Measurements from ENCODE around the gene DNAH17.

GRCh38 chr17:78415989-78416731, 37.7 kb downstream of the PGS1 start:
- PRO-cap: no peak

- PRO-cap: bidirectional peak, plus-strand start at chr17:78493790, minus-strand start at chr17:78493493
Measured at GRCh38 chr17:78493319-78493881, 83.8 kb downstream of the DNAH17 start.

GRCh38 chr17:78577208-78577599, at the start of gene DNAH17:
Gene DNAH17 (minus strand): TSS chr17:78577396.
- PRO-cap: no peak

- PRO-cap: no peak
Measured at GRCh38 chr17:78666608-78667201, 89.5 kb upstream of the DNAH17 start.

DNA sequence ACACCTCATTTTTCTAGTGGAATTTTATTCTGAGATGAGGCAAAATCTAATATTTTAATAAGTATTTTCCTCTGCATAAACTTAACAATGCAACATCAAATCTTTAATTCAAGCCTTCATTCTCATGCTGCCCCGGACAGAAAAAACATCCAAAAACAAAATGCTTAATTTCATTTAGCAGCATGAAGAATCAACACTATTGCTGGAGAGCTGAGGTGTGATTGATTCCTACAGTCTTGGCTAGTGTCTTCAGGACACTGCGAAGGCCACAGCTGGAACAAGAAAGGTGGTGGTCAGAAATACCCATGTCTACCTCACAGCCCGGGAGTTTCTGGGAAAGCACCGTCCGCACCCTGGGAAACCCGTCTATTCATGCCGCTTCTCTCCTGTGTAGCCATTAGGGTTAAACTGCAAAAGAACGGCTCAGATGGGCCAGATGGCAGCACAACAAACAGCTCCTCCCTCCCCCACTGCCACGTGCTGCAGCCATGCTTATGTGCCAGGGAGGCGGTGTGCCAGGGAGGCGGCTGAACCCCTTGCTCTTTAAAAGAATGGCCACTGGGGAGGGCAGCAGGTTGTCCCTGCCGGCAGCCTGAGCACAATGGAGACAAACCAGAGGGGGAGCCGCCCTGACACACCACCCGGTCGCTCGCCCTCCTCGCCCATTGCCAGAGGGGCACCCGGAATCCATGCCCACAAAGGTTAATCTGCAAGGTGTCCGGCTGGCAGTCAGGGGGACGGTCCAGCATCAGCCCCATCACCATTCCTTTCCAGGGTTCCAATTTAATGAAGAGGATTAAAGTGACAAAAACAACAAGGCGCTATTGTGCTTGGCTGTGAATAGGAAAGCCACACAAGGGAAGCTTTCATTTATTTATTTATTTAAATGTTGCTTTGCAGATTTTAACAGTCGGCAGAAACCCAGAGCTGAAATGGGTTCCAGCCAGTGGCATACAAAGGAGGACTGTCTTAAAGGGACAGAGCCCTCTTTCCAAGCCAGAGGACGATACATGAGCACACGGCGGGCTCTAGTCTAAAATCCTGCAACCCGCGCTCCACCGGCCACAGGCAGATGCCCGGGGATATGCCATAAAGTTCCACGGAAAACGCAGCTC, 65.1 kb downstream of the CYTH1 start:
- PRO-cap: no peak

GRCh38 chr17:78726798-78727537, 55.1 kb downstream of the CYTH1 start:
- PRO-cap: no peak

DNA sequence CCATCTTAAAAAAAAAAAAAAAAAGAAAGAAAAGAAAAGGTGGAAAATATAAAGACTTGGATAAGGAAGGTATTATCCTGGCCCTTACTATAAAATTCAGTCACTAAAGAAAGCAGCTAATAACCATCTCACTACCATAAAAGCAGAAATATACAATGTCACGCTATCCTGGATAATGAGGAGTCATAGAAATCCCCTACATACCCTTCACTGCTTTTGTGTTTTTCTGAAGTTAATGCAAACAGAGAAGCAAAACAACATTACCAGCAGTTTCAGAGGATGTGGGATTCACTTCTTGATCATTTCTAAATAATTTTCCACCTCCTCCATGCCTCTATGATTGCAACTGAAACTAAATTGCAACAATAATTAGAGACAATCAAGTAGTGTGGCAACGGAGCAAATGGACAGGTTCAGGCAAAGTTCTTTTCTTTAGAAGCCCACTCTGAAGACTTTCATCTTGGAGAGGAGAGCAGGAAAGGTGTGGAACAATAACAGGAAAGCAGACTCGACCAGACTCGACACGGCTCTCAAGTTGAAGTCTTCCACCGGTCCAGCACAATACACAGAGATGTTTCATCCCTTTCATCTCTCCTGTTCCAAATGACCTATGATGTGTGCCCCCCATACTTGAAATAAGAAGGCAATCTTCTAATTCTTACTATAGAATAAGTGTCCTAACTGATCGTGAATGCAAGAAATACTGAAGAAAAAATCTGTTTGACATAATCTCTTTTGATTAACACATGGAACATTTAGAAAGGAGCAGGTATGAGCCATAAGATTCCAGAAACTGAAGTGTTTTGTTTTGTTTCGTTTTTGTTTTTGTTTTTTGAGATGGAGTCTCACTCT, 10.1 kb downstream of the CYTH1 start:
- PRO-cap: no peak

GRCh38 chr17:78774342-78775537, 7.3 kb downstream of the CYTH1 start:
- PRO-cap: no peak

DNA sequence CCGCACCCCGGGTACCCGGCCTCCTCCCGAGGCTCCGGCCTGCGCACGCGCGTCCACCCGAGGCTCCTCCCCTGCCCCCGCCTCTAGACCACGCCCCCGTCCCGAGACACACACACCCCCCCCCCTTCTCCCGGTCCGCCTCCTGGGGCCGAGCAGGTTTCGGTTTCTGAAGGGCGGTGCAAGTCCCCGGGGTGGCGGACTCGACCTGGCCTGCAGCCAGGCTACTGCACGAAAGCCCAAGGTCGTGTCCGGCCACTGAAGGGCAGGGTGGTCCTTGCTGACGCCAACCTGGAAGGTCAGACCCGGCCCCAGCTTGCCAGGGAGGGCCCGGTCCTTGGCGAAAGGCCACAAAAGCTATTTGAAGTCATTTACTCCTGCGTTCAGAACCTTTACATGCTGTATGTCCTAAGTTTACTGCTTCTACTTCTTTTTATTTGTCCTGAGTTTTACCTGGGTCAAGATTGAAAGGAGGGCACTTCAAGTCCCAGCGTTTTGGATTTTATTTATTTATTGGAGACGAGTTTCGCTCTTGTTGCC, 428 bp upstream of the CYTH1 start:
- PRO-cap: bidirectional peak, plus-strand start at position 155 of the sequence, minus-strand start outside the sequence

- PRO-cap: no peak
Measured at GRCh38 chr17:78835774-78836090, 4.9 kb downstream of the USP36 start.

GRCh38 chr17:78882910-78883601, 19.9 kb downstream of the CEP295NL start:
- PRO-cap: bidirectional peak, plus-strand start at chr17:78883235, minus-strand start at chr17:78883106

DNA sequence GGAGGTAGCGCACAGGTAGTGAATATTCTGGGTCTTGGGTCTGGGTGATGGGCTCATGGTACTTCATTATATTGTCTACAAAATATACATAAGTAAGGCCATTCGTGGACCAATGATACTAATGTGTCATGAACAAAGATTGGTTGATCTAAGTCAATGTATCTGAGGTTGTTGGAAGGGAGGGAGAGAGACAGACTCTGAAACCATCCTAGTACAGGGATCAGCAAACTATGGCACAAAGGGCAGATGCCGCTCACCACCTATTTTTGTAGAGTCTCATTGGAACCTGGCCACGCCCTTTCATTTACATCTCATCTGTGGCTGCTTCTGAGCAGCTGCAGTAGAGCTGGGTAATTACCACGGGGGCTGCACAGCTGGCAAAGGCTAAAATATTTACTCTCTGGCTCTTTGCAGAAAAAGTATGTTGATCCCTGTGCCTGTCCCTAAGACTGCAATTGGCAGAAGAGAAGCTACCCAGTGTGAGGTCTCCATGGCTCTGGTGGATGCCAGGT, 14.2 kb downstream of the CEP295NL start:
- PRO-cap: no peak

- PRO-cap: unidirectional peak, plus-strand start at chr17:78890745
Measured at GRCh38 chr17:78890228-78891414, 12.4 kb downstream of the CEP295NL start.

- PRO-cap: no peak
Measured at GRCh38 chr17:78947283-78948049, 22.3 kb upstream of the TIMP2 start.

DNA sequence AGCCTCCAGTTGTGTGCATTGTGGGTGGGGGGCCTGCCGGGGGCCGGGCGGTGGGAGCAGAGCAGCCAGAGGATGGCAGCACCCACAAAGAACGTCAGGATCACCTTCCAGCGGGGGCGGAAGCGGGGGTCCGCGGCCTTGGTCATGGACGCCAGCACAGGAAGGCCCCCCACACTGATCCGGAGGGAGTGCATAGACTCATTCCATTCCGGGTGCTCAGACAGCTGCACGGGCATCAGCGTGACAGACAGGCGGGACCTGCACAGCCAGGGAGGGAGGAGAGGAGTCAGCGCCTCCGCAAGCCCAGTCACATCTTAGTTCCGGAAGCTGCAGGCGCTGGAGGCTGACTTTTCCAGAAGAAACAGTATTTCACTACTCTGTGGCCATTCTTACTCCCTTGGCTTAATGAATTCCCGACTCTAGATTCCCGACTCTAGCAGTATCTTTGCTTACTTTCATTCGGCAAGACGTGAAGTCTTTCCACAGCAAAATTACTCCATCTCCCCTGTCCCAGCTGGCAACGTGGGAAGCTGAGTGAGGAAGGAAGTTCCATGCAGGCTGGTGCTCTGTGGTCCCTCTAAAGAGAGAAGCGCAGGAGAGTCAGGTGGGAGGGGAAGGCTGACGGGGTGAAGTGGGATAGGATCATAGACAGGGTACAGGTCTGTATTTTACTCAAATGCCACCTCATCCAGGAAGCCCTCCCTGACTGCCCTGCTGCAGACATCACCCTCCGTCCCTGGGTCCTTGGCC, 12.0 kb downstream of the CANT1 start:
- PRO-cap: no peak

DNA sequence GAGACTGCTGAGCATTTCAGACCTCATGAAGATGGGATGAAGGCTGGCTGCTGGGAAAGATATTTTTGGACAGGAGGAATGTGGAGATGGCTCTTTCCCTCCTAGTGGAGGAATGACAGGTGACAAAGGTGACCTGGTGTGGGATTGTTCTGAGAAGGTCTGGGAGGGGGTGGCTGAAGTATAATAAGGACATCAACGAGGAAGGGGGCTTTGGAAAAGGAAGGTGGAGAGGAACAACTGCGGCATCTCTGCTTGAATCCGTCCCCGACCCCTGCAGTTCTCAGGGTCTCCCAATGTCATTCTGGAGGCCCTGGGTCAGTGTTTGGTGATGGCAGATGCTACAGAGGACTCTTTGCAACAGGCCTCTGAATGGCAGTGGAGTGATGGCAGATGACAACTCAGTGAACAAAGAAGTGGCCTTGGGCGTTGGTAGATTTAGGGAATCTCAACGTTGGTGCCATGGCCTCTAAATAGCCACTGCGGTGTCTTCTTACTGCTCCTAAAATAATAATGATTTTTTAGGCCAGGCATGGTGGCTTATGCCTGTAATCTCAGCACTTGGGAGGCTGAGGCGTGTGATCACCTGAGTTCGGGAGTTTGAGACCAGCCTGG, 1.2 kb downstream of the ENGASE start:
- PRO-cap: no peak

- PRO-cap: no peak
Measured at GRCh38 chr17:79305753-79306256, 231.2 kb downstream of the ENGASE start.

DNA sequence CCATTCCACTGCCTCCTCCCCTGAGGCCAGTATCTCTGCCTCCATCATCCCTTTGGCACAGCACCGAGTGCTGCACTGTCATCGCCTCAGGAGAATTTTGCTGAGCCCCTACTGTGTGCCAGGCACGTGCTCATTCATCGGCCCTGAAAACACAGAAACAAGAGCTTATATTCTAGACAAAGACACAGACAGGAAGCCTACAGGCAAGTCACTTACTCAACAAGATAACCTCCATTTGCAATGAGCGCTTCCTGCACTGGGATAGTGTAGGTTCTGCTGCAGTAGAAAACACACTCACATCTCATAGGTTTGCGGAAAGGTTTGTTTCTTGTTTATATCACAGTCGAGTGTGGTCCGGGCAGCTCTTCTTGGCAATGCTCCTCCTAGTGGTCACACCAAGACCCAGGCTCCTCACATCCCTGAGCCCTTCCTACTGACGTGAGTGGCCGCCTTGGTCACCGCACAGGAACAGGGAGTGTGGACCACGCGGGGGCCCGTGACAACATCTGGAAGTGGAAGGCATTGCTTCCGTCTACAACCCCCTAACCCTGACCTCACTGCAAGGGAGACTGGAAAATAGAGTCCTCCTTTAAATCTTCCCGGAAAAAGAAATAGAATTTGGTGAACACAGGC, 47.9 kb upstream of the RBFOX3 start:
- PRO-cap: no peak

DNA sequence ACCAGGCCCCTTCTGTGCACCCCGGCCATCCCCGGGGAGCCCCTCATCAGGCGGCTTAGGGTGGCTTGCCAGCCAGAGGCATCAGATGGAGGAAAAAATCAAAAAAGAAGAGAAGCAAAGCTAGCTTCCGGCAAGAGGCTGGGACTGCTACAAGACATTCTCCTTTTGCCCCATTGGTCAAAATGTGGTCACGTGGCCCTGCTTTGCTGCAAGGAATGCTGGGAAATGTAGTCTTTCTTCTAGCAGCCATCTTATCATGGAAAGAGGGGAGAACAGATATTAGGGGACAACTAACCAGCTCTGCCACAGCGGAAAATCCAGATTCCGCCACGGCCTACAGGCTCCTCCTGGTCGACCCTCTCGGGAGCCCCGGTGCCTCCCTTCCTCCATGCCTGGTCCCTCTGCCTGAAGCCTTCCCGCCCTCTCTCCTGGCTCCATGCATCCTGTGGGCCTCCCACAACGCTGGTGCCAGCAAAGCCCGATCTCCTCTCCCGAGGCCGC, 2.1 kb upstream of the ENPP7 start:
- PRO-cap: unidirectional peak, minus-strand start at position 146 of the sequence

GRCh38 chr17:79798812-79799053, 1.9 kb upstream of the CBX8 start:
- PRO-cap: no peak

Measured in cardiac septum (tissue), 1 donor.